ENCODE results near the gene PLEKHF1.

DNA sequence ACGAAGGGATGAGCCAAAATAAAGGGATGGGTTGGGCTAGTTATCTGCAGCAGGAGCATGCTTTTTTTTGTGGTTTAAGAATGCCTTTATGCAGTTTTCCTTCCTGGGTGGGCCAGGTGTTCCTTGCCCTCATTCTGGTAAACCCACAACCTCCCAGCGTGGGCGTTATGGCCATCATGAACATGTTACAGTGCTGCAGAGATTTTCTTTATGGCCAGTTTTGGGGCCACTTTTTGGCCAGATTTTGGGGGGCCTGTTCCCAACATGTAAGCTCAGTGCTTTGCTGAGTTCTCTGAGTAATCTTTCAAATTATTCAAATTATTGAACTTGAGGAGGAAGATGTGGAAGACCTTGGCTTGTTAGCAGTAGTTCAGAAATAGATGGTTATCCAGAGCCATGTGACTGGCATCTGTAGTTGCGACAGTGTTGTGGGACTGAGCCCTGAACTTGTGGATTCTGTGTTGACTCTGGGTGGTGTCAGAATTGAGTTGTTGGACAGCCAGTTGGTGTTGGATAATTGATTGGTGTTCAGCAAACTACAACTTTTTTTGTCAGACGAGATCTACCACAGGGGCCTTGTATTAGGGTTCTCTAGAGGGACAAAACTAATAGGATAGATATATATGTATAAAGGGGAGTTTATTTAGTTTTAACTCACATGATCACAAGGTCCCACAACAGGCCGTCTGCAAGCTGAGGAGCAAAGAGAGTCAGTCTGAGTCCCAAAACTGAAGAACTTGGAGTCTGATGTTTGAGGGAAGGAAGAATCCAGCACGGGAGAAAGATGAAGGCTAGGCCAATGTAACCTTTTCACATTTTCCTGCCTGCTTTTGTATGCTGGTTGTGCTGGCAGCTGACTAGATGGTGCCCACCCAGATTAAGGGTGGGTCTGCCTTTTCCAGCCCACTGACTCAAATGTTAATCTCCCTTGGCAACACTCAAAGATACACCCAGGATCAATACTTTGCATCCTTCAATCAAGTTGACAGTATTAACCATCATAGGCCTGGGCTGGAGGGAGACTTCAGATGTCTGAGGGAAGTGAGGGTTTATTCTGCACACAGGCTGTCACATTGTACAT is 22.2 kb downstream of the ZNF493 start:
- PRO-cap = no peak

- PRO-cap = no peak
Observed at GRCh38 chr19:21600743-21601176, 95.4 kb downstream of the ZNF429 start.

DNA sequence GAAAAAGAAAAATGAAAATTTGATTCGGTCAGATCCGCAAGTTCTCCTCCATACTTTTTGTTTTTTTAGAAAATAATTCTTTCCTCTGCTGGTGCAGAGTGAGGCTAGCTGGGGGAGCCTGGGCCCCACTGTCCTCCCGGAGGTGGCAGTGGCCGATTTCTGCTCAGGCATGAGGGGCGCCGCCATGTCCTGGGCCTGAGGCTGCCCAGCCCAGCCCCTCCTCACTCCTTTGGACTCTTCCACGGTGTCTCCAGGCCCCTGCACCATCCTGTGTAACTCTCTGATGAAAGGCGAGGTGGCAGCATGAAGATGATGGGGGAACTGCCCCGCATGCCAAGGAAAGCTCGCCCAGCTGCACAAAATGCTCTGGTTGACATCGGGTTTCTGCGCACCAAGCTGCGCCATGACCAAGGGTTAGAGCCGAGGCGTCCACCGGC is 58.2 kb downstream of the ZNF100 start:
- PRO-cap = no peak

DNA sequence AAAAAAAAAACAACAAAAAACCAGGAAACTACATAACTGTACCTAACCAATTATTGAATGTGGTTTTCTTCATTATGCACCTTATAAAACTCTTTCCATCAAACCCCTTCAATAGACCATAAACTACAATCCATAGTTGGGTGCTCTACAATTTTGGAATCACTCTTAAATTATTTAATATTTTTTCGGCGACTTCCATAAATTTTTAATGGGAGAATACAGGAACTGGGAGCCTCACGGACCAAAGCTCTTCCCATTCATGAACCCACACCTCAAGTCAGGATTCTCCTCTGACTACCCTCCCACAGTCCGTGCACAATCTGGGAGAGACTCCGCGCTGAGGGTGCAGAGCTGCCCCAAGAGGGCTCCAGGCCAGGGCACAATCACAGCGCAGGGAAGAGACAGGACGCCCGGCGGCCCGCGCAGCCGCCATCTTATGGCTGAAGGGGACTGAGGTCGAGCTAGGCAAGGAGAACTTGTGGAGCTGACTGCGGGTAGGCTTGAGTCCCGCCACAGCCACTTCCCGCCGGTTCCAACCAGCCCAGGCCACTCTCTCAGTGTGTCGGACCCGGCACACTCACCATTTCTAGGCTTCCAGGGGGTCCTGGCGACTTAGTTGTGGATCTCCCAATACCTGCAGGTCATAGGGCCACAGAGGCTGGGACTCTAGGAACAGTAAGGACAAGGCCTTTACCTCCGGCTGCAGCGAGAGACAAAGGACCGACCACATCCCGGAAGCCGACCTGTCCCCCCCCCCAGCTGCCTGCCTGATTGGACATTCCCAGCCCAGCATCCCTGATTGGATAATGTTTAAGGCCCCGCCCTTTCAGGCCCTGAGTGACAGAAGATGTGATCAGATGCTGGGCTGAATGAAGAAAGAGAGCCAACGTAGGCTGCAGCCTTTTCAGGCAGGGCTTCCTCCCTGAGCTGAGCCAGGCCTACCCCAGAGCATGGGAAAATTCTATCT is 18.6 kb upstream of the ZNF676 start:
- PRO-cap = no peak

DNA sequence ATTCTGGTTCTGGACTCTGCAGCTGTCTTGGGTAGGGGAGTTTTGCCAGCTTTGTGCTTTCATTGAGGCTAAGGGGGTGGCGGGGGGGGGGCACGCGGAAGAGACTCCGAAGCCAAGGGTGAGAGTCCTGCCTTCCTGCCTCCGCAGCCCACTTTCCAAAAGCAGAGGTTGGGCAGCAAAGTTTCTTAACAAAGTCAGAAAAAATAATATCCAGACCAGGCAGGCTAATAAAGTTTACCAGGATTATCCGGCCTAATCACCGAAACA is 4.9 kb upstream of the ZNF98 start:
- PRO-cap = no peak

DNA sequence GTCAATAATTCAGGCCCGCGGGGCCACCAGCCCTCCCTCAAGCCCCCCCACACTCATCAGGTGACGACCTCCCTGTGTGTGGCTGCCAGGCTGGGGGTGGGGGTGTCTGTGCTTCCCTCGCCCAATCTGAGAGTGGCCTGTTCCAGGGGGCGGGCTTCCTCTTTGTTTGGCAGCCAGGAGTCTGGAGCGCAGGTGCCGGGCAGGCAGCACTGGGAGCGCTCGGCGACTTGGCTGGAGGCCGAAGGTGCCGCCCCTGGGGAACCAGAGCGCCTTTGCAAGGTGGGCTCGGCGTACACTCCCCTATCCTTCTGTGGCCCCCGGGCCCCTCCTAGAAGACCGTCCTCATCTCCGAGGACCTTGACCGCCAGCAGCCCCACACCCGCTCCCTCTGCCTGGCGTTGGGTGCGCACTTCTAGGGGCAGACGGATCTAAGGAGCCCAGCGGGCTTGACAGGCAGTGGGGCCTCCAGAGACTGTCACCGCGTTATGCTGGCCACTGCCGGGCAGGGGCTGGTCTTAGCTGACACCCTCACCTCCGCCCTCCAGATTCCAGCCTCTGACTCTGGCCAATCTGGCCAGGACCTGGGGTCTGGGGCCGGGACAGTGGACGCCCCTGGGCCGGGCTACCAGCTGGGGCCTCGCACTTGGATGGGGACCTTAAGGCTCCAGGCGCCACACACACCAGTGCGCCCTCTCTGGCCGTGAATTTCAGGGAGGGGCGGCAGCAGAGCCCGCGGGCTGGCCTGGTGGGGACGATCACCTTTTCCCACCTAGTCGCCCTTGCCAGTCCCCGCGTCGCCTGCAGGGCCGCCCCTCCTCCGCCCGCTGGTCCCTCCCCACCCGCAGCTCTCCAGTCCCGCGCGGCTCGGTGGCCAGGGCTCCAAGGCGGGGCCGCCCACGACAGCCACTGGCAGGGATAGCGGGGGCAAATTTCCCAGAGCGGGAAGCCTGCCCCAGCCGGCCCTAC is 5.7 kb upstream of the ZNF98 start:
- PRO-cap = no peak

DNA sequence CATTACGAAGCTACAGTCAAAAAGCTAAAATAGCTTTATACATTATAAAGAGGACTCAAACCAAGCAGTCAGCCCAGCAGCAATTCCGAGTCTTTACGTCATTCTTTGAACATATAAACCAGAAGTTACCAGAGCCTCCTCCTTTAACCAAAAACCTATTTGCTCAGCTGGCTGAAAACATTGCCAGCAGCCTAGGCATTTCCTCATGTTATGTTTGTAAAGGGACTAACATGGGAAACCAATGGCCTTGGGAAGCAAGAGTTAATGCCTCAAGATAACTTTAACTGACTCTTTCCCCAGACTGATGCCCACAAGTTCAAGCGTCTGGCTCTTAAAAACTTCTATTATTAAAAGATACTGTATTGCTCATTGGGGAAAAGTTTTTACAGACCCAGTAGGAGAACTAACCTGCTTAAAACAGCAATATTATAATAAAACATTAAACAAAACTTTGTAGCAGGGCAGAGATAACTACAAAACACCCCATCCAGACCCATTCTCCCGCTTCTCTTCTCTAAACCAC is 104.0 kb upstream of the ZNF492 start:
- PRO-cap = no peak

- PRO-cap = no peak
Observed at GRCh38 chr19:23261216-23262037, 11.2 kb upstream of the ZNF724 start.

GRCh38 chr19:23971914-23972561 is 57.4 kb downstream of the ZNF726 start:
- PRO-cap = no peak

- PRO-cap = no peak
Observed at GRCh38 chr19:24001106-24001748, 85.8 kb upstream of the ZNF254 start.

DNA sequence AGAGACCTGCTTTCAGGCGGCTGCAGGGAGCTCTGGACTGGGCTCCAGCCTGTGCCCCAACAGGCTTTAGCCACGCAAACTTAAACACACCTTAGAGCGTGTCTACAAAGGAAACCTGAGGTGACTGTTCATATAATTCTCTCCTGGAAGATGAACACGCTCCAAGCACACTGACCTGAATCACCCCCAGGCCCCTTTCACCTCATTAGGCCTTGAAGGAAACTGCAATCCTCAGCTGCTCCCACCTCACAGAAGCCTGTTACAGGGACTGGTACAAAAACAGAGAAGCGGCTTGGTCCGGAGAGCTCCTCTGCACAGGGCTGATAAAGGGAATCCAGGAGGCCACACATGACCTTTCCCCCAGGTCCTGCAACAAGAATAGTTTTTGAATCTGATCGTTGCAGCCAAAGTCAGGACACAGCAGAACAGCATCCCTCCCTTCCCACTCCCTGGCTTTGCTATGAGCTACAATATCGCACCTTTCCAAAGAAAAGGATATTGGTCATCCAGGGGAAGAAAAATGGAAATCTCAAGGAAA is 666.8 kb downstream of the UQCRFS1 start:
- PRO-cap = no peak

DNA sequence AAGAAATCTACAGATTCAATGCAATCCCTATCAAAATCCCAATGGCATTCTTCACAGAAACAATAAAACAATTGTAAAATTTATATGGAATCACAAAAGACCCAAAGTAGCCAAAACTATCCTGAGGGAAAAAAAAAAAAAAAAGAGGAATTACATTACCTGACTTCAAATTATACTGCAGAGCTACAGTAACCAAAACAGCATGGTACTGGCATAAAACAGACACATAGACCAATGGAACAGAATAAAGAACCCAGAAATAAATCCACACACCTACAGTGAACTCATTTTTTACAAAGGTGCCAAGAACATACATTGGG is 34.4 kb downstream of the UQCRFS1 start:
- PRO-cap = no peak

DNA sequence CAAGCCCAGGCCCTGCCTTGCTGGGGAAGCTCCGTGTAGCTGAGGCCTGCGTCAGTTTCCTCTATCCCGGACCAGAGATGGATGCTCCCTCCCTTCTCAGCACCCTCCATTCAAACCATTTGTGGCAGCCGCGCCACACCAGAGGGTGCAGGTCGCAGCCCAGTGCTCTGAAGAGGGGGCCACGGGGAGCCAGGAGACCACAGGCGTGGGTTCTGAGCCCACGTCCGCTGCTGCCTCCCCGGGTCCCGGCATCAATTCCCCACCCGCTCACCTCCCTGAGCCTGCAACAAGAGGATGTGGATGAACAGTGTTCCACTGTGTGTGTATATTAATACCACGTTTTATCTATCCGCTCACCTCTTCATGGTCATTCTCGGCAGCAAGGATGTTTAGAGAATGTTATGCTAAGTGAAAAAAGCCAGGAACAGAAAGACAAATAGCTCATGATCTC is 120.1 kb upstream of the VSTM2B start:
- PRO-cap = no peak

- PRO-cap = no peak
Observed at GRCh38 chr19:29664567-29665777, at the start of gene PLEKHF1. Gene PLEKHF1 (plus strand): TSS chr19:29665461.

DNA sequence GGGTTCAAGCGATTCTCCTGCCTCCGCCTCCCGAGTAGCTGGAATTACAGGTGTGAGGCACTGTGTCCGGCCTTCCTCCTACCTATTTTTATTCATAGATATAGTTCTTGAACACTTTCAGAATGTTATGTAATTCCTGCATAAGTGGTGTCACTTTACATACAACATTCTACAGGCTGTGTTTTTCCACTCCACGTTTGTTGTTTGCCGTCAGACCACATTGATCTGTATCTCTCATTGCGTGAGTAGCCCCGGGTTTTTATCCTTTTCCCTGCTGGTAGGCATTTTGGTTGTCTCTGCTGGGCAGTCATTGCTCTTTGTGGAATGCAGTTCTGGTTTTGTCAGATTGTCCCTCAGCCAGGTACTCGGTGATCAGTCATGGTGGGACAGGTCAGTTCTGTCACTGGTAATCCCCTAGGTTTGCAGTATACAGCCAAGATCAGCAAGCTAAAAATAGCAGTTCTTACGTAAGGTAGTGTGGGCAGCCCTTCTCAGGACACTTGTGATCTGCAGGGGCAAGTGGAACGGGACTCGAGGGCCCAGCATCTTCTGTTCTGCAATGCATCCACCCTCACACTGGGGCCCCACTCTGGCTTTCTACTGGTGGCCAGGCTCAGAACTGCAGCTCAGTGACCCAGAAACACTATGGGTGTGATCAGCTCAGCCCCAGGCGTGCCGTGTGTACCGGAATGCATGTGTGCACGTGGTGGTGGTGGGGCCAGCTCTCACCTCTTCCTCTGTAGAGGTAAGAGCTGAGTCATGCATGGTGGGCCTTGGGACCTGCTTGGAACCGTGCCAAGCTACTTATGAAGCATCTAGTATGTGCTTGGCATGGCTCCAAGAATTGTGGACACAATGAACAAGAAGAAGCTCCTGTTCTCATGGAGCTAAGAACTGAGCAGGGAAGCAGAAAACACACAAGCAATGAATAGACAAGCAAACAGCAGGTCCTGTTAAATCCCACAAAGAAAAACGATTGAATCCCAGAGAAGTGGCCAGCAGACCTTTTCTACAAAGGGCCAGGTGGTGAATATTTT is 6.2 kb downstream of the PLEKHF1 start:
- PRO-cap = no peak

GRCh38 chr19:29761225-29761455 is 46.1 kb upstream of the C19orf12 start:
- PRO-cap = no peak

- PRO-cap = no peak
Observed at GRCh38 chr19:29830958-29831641, 19.3 kb downstream of the CCNE1 start.

- PRO-cap = no peak
Observed at GRCh38 chr19:29992935-29993404, 50.9 kb downstream of the URI1 start.

- PRO-cap = no peak
Observed at GRCh38 chr19:30226926-30227579, 145.1 kb upstream of the ZNF536 start.

DNA sequence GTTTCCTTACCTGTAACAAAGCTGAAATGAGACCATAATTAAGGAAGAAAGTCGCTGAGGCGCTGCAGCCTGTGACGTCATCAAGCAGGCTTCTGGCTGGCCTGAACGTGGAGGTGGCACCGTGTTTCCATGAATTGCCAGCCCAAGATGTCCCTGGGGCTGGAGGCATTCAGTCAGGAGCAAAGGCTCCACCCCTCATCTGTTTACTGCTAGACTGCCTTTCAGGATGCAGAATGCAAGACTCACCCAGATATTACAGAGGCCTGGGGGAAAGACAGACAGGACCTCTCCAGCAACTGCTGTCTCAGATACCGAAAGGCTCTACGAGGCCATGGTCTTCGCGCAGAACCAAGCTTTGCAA is 424.6 kb downstream of the TSHZ3 start:
- PRO-cap = no peak